Heart right ventricle (tissue), 2 donors: ENCODE measurements around the genes CCDC77 and ERC1.

DNA sequence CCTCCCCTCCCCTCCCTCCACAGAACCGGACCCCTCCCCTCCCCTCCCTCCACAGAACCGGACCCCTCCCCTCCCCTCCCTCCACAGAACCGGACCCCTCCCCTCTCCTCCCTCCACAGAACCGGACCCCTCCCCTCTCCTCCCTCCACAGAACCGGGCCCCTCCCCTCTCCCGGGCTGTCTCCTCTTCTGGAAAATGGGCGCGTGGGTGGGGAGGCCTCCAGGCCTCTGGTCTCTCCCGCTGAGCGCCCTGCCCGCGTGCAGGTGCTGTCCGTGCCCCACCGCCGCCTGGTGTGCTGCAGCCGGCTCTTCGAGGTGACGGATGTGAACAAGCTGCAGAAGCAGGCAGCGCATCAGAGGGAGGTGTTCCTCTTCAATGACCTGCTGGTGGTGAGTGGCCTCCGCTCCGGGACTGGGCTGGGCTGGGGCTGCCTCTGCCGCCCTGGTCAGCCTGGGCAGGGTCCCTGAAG lies 50.7 kb downstream of the SLC6A12 start:
- PRO-cap, 2 experiments = no peak in any of the 2 experiments

- PRO-cap, 2 experiments = no peak in any of the 2 experiments
Observed at GRCh38 chr12:164013-164675, 49.8 kb downstream of the SLC6A12 start.

DNA sequence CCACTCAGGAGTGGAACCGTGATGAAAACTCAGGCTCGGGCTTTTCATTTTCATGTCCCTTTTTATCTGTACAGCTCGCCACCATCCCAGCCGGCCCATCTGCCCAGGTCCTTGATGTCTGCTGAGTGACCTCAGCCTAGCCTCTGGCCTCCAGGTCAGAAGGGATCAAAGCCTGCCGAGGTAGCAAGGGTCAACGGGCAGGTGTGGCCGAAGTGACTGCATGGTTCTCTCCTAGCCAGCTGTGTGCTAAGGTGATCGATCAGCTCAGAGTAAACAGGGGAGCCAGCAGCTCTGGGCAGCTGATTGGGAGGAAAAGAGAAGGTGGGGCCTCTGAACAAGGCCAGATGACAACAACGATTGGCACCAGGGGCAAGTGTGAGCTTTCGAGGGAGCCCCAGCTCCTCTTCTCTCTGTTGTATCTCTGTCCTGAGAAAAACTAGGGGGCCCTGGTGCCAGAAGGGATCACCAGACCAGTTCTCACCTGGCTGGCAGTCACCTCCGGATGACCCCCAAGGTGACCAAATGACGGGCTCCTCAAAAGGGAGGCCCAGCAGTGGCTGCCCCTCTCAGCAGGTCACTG lies 3.6 kb downstream of the SLC6A12 start:
- PRO-cap, 2 experiments = no peak in any of the 2 experiments

DNA sequence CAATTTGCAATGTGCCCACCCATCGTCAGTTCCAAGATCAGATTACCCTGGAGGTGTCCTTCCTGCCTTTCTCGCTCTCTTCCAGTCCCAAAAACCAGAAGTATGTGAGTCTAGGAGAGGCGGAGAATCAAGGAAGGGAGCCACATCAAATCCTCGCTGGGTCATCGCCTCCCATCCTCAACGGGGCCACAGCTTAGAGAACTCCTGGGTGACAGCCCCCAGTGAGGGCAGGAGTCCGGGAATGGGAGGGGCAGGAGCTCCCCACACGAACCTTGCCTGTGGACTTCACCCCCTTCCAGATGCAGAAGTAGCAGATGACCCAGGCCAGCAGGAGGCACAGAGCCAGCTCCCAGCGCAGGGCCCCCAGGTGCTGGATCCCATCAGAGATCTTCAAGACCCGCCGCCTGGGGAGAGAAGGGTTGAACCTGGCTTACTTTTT lies 22.9 kb upstream of the SLC6A12 start:
- PRO-cap, 2 experiments = no peak in any of the 2 experiments

GRCh38 chr12:296779-297177 lies 34.1 kb upstream of the SLC6A13 start:
- PRO-cap, 2 experiments = no peak in any of the 2 experiments

GRCh38 chr12:388007-389150 lies 741 bp downstream of the KDM5A start:
- PRO-cap, 2 experiments = peak in 1 of 2 experiments; most common plus-strand start chr12:389026 (in 1); most common minus-strand start chr12:389023 (in 1)

- PRO-cap, 2 experiments = peak in 2 of 2 experiments; most common plus-strand start chr12:401575 (in 1); most common minus-strand start chr12:401417 (in 1)
Observed at GRCh38 chr12:401263-402072, at the start of gene CCDC77. CCDC77 (plus strand) TSS chr12:401644.

- PRO-cap, 2 experiments = peak in 2 of 2 experiments; most common minus-strand start chr12:465130 (in 2)
Observed at GRCh38 chr12:464602-465437, 5.1 kb downstream of the B4GALNT3 start.

DNA sequence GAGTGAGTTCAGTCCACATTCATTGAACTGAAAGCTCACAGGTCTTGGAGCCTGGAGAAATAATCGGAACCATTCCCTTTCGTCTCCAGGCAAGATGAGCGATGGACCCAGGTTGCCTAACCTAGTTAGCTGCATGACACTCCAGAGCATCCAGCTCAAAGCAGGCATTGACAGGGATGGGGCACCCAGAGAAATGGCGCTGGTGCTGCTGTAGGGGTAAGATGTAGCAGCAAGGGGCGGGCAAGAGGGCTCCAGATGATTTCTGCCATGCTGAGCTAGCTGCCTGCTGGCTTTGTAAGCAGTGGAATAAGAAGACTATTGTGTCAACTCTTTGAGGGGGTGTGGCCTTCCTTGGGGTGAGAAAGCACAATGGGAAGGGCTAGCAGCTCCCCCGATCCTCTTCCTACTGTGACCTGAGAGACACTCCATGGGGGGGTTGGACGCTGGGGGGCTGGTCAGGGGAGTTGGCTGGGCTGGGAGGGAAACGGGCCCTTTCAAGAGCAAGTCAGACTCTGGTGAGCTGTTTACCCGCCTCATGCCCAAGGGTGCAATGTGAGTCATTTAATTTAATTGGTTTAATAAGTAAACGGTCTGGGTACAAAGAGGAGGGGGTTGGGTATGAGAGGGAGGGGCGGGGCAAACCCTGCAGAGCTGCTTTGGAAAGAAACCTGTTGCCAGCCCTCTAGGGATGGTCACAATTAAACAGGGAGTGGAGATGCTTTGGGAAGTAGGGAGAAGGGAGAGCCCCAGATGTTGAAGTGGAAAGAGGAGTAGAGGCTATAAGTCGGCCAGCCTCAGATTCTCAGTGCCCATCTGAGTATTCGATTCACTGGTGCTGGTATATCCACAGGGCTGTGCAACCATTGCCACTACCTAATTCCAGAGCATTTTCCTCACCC lies 50.5 kb downstream of the B4GALNT3 start:
- PRO-cap, 2 experiments = no peak in any of the 2 experiments

DNA sequence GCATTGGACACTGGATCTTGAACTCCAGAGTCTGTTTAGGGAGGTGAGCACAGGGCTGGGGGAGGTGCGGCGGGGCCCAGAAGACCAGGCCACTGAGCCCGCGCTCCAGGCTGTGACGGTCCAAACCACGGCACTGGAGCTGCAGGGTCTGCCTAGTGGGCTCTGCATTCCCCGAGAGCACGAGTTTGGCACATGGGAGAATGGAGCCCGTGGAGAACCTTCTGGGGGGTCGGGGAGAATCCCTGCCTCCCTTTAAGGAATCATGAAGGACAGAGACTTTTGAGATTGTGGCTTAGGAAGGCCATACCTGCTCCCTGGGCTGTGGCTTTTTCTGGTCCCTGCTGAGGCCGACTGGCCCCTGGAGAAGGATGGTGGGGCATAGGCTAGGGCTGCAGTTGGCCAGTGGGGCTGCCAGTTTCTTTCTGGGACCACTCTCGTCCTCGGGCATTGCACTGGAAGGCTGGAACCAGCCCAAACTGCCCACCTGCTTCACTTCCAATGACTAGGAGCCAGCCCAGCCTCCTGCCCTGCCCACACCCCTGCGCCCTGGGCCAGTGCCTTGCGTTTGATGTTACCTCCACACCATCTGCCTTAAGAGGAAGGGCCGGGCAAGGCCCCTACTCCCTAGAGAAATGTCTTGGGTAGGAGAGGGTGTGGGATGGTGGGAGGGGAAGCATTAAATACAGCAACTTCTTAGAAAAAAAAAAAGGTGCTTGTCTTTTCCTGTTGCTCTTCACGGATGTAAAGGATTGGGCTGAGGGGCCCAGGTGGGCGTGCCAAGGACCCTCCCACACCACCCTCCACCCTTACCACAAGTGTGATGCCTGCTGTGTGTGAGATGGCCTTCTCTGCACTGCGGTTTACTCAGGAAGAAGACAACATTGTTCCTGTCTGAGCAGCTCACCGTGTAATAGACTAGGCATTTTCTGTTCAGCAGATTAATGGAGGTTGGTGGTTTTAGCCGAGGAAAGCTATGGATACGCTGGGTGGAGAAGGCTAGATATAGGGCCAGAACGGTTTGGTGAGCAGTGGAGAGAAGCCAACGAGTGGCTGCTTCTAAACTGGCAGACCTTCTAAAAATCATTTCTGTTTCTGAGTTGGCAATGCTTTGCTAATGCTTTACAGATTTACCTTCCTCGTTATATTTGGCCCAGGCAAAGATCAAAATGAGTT lies 100.1 kb downstream of the NINJ2 start:
- PRO-cap, 2 experiments = no peak in any of the 2 experiments

- PRO-cap, 2 experiments = no peak in any of the 2 experiments
Observed at GRCh38 chr12:627885-628605, 35.2 kb downstream of the NINJ2 start.

DNA sequence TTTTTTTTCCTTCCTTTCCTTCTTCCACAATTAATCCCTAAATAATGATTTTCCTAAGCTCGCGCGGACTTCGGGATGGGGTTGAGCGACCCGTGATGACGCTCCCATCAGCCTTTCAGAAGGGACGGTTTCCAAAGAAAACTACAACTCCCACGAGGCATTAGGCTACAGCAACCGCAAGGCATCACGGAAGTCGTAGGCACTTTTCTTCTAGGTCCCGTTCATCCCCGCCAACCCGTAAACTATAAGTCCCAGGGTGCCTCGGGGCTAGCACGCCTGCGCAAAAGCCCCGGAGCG lies 214 bp upstream of the WNK1 start:
- PRO-cap, 2 experiments = peak in 2 of 2 experiments; most common minus-strand start position 90 of the sequence (in 1)

DNA sequence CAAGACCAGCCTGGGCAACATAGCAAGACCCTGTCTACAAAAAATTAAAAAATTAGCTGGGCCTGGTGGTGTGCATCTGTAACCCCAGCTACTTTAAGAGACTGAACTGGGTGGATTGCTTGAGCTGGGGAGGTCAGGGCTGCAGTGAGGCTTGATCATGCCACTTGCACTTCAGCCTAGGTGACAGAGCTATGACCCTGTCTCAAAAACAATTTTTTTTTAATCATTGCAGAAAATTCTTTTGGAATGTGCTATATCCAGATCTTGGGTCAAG lies 12.9 kb downstream of the WNK1 start:
- PRO-cap, 2 experiments = no peak in any of the 2 experiments

DNA sequence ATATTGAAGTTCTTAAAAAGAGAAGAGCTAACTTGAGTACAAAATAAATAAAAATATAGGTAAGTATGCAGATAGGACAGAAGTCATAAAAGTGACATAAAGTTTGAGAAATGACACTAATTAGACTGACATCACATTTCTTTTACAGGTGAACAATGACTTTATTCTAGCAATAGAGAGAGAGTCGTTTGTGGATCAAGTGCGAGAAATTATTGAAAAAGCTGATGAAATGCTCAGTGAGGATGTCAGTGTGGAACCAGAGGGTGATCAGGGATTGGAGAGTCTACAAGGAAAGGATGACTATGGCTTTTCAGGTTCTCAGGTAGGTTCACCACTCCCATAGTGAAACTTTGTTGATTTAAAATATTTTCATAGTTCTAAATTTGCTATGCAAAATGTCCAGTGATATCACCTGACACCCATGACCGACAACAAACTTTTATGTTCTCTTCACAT lies 66.2 kb downstream of the RAD52 start:
- PRO-cap, 2 experiments = no peak in any of the 2 experiments

DNA sequence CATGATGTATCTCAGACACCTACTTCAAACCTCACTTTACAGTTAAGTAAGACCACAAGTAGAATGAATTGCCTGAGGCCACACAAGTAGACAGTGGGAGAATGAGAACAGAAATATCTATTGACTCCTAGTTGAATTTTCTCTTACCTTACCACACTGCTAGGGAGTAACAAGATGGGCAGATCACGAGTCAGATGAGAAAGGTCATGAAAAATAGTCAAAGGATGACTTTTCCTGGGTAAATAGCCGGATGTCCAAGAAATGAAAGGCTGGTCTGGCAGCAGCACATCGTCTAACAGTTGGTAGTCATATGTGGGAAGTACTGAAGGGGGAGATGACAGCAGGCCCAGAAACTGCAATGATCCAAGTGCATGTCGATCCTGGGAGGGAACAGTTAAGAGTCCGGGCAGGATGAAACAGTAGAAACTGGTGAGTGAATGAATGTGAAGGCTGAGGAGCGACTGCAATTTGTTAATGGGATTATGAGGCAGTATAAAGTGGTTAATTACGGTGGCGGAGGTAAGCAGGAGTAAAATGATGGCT lies 1.3 kb upstream of the ERC1 start:
- PRO-cap, 2 experiments = peak in 1 of 2 experiments; most common plus-strand start position 432 of the sequence (in 1); most common minus-strand start position 301 of the sequence (in 1)

DNA sequence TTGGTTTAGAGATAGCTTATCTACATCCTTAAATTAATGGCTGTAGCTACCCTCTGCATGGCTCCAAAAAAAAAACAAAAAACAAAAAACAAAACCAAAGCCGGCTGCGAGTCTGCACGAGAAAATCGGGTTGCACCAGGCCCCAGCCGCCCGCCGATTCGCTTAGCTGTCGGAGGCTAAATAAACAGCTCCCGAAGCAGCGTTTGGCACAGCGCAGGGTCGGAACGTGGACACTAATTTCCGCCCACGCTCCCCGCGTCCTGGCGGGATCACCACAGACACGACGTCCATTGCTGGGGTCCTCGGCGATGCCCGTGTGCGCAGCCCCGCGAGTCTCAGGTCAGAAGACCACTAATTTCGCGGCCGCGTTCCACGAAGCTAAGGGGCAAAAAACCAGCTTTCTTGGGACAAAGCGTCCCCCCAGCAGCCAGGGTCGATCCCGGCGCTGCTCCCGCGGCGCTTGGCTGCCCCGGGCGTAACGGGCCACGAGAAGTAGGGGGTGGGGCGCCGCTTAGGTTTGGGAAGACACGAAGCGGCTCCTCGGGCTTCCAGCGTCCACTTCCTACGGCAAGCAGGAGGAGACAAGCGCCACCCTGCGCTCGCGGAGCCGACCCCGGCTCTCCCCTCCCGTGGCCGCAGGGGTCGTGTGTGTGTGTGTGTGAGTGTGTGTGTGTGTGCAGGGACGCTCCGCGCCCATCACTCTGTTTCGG lies 577 bp upstream of the ERC1 start:
- PRO-cap, 2 experiments = peak in 2 of 2 experiments; most common plus-strand start position 277 of the sequence (in 1); most common minus-strand start position 164 of the sequence (in 1)

DNA sequence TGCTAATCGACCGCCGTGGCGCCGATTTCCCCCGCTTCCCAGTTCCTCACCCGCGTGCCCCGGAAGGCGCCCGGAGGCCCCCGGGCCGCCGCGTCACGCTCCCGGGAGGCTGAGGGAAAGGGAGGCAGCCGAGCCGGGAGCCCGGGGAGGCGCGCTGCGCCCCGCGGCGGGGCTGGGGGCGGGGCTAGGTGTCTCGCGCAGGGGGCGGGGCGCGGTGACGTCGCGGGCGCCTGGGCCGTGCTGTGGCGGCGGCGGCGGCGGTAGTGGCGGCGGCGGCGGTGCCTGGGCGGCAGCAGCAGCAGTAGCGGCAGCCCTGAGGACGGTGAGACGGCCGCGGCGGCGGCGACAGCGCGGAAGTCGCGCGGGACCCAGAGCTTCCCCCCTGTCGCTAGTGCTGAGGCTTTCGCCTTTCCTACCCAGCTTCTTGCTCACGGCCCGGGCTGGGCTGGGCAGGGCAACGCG lies at the start of gene ERC1:
Gene ERC1, plus strand, starts transcription at position 223 of the 462 bp plus-strand sequence.
- PRO-cap, 2 experiments = peak in 2 of 2 experiments; most common plus-strand start position 263 of the sequence (in 2); most common minus-strand start position 48 of the sequence (in 1)

- PRO-cap, 2 experiments = no peak in any of the 2 experiments
Observed at GRCh38 chr12:1277884-1278452, 286.9 kb downstream of the ERC1 start.

DNA sequence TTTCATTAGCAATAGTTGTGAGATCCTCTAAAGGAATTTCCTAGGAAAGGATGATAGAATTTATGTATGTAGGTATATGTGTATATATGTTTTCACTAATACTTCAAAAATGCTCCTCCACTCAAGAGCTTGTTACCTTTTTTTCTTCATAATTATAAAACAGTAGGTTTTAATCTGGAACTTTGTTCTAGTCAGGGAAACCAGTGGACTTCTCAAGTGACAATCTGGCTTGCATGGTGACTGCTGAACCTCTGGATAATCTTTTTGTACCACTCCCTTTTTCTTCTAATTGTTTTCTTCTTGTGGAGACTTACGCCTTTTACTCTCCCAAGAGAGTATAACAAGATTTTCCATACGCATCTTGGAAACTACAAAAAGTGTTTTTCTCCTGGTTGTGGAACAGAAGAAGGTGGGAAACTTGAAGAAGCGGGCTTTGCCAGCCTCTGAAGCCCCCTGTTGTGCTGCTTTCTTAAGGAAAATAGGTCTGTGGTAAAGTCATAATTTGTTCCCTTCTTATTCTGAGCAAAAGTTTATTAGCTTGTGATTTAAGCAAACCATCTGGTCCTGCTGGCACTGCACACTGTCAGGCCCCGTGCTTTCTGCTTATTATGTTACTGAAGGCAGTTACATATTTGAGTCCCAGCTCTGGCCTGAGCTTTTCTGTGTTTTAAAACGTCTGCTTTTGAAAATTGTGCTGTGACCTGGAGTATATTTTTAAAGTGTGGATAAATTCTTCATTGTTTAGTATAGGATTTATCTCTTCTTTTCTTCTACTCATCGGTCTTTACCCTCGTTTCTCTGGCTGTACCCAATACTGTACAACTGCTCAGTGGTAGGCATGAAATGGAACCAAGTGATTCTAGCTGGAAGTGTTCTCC lies 291.8 kb downstream of the ERC1 start:
- PRO-cap, 2 experiments = no peak in any of the 2 experiments

DNA sequence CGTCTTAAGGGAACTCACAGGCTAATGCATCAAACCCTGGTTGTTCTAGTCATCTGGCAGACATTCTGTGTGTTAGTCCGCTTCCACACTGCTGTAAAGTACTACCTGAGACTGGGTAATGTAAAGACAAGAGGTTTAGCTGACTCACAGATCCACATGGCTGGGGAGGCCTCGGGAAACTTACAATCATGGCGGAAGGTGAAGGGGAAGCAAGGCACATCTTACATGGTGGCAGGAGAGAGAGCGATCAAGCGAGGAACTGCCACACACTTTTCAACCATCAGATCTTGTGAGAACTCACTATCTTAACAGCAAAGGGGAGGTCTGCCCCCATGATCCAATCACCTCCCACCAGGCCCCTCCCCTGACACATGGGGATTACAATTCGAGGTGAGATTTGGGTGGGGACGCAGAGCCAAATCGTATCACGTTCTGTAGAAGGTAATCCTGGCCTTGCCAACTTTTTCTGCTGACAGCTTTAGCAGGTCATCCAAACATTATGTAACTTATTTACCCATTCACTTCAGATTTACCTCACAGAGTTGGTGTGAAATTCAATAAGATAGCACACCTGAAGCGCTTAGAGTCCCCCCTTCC lies 219.2 kb downstream of the FBXL14 start:
- PRO-cap, 2 experiments = no peak in any of the 2 experiments